Placental epithelial cell (primary cell): ENCODE data around the genes LRRC55, TNKS1BP1, SSRP1, SELENOH and CTNND1.

DNA sequence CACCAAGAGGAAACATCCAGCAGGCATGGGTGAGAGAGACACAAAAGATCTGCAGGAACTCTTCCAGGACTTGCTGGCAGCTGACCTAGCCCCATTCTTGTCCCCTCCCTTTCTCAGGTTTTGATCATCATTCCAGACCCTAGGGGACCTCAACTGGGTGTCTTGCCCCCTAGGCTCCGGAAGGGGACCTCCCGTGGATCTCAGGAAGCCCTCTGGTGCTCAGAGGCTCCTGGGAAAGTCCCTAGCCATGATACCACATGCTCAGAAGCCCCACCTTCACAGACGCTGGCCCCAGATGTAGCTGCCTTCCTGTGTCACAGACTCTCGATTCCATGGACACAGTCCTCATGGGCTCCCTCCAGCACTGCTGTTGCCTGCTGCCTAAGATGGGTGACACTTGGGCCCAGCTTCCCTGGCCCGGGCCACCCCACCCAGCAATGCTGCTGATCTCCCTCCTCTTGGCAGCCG is at the start of gene LRRC55:
Gene LRRC55 (plus strand): TSS at position 317 of the 468 bp plus-strand sequence.
- CAGE, long polyA plus RNA = no peak

GRCh38 chr11:57277653-57278775 is 41.0 kb upstream of the APLNR start:
- CAGE, long polyA plus RNA = no peak

DNA sequence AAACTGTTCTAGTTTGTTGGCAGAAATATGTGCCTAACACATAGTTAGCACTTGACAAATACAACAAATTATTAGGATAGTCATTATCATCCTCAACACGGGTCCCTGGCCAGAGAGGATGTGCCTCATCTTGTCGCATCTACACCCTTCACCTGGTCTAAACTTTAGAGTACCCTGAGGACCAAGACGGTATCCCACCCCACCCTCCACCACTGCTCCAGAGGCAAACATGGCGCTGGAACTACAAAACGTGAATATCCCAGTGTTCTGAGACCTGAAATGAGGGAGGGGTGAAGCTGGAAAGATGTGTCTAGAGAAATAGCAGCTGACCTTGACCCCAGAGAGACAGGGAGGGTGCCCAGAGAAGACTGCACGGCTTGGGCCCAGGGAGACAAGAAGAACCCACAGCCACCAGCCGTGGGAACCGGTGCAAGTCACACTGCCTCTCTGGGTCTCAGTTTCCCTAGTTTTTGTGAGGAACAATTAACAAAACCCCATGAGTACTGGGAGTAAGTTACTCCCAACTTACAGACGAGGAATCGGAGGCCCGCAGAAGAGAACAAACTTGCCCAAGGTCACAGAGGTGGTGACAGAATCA is 19.4 kb downstream of the TNKS1BP1 start:
- CAGE, long polyA plus RNA = no peak

DNA sequence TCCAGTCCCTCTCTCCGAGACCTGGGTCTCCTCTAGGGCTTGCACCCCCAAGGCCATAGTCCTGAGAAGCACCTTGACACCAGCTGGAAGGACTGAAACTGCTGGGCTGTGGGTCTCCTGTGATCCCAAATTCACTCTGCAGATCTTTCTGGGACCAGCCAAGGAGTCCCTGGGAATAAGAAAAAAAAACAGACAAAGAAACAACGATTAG is 14.5 kb downstream of the TNKS1BP1 start:
- CAGE, long polyA plus RNA = no peak

- CAGE, long polyA plus RNA = no peak
These were observed at the start of gene TNKS1BP1 for GRCh38 chr11:57324781-57325513. TNKS1BP1 (minus strand) TSS chr11:57324952.

- CAGE, long polyA plus RNA = no peak
These were observed 3.5 kb upstream of the TNKS1BP1 start for GRCh38 chr11:57328115-57328822.

DNA sequence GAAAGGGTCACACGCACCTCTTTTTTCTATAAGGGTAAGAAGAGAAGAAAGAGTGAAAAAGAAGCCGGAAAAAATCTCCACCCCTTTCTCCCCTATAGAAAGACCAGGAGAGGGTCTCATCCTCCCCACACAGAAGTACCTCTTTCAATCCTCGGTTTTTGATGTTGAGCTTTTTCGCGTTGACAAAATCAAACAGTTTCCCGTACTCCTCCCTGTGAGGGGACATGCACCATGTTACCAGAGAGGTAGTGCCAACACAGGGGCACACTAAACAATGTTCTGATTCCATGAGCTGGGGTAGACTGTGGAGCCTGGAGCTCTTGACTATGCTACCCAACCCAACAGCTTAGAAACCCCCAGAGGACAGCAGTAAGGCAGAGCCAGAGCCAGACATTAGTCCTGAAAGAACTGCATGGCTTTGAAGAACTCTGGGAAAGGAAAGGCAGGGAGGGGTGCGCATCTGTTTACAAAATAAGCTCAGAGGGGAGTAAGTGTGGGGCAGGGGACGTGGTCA is 4.9 kb downstream of the SSRP1 start:
- CAGE, long polyA plus RNA = no peak

GRCh38 chr11:57334947-57336225 is at the start of gene SSRP1:
SSRP1 (minus strand) TSS chr11:57335892.
- CAGE, long polyA plus RNA = no peak

DNA sequence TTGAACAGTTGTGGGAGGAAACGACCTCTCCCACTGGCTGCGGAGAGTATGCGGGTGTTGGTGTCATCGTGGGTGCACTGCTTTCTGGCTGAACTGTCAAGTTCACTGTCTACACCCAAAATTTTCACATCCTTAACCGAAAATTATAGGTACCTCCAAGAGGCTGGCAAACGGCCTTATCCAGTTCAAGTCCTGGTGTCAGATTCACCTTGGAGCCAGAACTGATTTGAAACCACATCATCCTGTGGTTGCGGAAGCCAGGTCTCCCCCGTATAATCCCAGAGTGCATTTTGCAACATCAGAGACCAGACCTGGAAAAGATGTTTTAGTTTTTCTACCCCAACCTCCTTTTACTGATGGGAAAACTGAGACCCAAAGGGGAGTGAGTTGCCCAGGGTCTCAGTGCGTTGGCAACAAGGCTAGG is 546 bp upstream of the SSRP1 start:
- CAGE, long polyA plus RNA = no peak

- CAGE, long polyA plus RNA = no peak
These were observed 7.4 kb downstream of the P2RX3 start for GRCh38 chr11:57345431-57346080.

DNA sequence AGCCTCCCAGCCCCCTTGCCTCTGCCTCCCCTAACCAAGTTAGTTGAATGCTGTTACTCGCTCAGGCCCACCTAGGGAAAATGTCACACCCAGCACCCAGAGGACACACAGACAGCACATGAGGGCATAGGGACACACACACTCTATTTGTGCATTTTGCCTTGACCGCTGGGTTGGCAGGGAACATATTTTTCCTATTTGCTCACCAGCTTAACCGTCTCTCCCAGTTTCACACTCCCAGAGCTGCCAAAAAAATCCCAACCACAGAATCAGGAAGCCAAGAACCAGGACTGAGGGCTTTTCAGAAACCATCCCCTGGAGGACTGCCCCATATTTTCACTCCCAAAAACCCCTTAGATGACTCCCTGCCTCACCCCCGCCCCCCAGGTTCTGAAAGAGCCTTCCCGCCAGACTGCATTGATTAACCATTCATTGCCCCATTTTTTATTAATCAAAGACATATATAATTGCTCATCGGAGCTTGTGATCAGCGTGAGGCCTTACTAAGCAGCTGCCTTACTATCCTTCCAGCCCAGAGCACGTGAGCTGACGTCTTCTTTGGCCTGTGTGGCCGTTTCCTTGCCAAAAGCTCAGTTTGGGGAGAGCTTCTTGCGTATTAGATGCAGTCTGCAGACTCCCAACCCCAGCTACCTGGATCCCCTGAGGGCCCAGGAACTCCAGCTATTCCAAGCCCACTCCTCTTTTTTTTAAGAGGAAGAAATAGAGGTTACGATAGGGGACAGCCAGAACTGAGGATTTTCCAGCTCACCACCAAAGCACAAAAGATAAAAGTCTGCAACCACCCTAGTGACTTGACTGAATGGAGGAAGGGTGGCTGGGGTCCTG is 639 bp upstream of the SLC43A3 start:
- CAGE, long polyA plus RNA = no peak

DNA sequence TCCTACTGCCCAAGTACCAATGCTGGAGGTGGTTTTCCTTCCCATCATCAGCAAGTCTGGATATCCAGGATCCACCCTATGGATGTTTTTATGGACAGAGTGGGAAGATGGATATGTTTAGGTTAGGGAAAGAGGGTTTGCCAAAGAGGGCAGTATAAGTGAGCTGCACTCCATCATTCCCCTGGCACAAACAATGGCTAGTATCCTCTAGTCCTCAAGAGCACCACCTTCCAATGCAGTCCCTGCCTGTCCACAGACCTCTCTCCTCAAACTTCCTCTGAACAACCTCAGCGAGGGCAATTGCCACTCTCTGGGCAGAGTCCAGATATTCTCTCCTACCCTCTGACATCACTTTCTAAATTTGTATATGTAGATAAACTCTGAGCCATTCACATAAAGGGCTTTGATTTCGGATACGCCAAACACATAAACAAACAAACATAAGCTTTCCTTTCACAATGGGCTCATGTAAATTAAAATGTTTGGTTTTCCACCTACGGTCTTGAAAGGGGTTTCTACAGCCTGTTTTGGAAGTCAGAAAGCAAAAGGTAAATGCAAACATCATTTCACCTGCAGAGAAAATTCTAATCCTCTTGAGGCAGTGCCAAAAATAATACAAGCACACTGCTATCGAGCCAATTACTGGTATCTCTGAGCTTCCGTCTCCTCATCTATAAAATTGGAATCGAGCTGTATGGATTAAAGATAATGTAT is 3.0 kb upstream of the SLC43A3 start:
- CAGE, long polyA plus RNA = no peak

DNA sequence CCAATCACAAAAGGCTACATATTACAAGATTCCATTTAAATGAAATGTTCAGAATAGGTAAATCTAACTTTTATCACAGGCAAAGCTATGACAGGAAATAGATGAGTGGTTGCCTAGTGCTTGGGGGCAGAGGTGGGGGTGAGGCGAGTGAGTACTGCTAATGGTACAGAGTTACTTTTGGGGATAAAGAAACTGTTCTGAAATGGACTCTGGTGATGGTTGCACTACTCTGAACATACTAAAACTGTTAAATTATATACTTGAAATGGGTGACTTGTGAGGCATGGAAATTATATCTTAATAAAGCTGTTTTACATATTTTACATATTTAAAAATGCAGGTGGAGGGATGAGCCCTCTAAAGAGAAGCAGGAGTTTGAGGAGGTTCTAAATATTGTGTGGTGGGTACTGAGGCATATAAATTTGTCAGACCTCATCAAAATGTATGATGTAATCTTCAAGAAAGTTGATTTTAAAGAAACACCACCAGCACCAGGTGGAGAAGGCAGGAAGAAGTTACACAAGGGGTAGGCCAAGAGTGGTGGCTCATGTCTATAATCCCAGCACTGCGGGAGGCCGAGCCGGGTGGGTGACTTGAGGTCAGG is 3.6 kb downstream of the SLC43A1 start:
- CAGE, long polyA plus RNA = no peak

- CAGE, long polyA plus RNA = no peak
These were observed 3.1 kb upstream of the YPEL4 start for GRCh38 chr11:57652688-57653318.

GRCh38 chr11:57741079-57741781 is at the start of gene SELENOH:
SELENOH (plus strand) TSS chr11:57741491.
- CAGE, long polyA plus RNA = no peak

DNA sequence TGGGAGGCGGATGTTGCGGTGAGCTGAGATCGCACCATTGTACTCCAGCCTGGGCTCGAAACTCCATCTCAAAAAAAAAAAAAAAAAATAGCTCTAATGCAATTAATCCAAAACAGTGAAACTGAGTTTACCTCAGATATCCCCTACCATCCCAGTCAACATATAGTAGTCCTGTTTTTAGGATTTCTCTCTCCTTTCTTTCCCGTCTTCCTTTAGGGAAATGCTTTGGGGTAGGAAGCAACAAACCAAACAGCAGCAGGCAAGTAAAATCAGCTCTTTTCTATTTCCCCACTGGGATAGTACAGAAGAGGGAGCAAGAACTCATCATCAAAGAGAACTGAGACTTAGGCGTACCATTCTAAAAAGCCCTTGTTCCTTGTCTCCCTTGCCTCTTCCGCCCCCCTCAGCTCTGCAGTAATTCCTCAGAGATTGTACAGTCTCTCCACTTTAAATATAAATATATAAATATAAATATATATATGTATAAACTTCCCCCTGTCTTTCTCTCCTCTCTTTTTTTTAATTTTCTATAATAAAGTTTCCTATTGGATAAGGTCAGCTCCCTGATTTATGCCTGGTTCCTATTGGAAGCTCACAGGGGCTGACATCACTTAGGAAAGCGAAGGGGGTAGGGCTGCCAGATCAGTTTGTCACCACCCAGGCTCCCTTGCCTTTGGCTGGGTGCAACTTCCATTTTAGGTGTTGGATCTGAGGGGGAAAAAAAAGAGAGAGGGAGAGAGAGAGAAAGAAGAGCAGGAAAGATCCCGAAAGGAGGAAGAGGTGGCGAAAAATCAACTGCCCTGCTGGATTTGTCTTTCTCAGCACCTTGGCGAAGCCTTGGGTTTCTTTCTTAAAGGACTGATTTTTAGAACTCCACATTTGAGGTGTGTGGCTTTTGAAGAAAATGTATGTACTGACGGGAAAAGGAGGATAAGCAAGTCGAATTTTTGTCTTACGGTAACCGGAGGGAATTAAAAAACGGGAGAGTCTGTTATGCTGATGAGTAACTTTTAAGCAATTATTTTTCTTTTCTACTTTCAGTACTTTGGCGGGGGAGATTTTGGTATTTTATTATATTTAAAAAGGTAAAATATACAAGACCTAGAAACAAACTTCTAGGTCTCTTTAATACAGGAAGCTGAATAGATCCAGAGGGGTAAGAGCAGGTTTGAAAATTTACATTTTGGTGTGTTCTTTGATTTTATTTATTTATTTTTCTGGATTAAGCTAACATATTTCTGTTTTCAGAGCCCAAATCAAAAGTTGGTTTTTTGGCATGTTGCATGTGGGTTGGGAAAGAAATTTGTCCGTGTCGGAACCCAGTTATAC is at the start of gene CTNND1:
Gene CTNND1 (plus strand): TSS at position 640 of the 1,329 bp plus-strand sequence.
- CAGE, long polyA plus RNA = no peak

- CAGE, long polyA plus RNA = no peak
These were observed 37.5 kb downstream of the CTNND1 start for GRCh38 chr11:57798765-57799799.

DNA sequence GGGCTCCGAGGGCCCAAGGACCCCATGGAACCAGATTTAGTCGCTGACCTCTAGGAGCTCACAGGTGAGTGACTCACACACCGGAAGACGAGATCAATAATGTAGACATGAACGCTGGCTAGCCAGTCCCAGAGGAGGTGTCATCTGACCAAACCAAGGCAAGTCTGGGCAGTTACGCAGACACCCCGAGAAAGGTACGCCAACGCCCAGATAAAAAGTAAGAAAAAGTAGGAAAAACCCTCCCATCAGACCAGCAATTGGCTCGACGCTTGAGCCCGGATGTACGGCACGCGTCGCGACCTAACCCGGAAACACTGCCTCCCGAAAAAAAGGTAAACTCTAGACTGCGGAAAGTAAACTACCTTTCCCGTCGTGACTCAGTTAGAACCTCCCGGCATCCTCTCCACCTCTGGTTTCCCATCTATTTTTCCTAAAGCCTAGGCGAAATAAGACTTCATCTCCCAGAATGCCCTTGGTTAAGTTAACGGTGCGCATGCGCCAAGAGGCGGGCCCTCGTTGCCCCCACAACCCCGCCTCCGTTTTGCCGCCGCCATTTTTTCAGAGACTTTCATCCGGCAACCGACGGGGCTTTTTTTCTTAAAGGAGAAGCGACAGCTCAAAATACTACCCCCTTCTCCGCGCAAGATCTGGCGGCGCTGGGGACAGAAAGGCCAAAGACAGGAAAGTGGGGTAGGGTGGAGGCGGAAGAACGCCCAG is 767 bp upstream of the ZFP91 start:
- CAGE, long polyA plus RNA = no peak

DNA sequence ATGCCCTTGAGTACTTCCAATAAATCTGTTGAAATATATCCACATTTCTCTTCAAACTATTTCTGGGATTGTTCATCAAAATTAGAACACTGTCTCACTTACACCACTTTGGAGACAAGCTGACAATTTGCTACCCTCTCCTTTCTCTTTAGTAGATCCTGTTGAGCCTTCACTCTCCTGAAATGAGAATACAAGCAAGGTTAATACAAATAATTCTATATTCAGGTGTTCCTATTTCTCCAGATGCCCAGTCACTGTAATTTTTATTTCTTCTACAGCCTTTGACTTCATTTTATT is 67.2 kb upstream of the OR5AN1 start:
- CAGE, long polyA plus RNA = no peak

GRCh38 chr11:59550225-59550802 is 39.0 kb downstream of the OR4D9 start:
- CAGE, long polyA plus RNA = no peak